Bronchus fibroblast of lung (primary cell): Measurements from ENCODE around the genes LPGAT1 and GARIN4.

- RAMPAGE, long total RNA: no peak
Measured at GRCh38 chr1:211829956-211831204, at the start of gene LPGAT1. TSS of gene LPGAT1 (minus strand) at chr1:211830763.

DNA sequence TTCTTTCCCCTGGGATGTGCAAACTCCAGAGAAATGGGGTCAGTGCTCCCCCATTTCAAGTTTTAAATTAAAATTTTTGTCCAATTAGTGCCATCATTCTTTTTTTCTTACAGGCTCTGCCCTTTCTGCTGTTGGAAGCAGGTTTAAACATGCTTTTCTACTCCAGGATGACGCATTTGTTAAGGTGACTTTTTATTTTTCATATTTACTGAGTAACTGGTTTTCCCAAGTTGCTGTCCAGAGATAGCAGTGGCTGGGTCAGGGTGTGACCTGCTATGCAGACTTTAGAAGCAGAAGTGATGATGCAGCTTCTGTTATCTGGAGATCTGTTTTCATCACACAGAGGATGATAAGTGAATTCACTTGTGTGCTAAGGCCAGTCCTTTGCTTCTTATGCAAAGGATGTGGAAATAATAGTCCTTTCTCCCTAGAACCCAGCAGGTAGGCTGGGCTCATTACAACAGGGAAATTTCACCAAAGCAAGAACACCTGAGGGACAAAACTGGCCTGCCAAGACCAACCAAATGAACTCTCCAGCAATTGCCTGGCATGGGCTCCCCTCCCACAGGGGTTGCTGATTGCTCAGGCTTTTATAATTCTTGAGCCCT lies 97.7 kb upstream of the LPGAT1 start:
- RAMPAGE, long total RNA: no peak

- RAMPAGE, long total RNA: no peak
Measured at GRCh38 chr1:211944510-211945426, 90.6 kb downstream of the INTS7 start.

- RAMPAGE, long total RNA: no peak
Measured at GRCh38 chr1:211951755-211952412, 83.5 kb downstream of the INTS7 start.

DNA sequence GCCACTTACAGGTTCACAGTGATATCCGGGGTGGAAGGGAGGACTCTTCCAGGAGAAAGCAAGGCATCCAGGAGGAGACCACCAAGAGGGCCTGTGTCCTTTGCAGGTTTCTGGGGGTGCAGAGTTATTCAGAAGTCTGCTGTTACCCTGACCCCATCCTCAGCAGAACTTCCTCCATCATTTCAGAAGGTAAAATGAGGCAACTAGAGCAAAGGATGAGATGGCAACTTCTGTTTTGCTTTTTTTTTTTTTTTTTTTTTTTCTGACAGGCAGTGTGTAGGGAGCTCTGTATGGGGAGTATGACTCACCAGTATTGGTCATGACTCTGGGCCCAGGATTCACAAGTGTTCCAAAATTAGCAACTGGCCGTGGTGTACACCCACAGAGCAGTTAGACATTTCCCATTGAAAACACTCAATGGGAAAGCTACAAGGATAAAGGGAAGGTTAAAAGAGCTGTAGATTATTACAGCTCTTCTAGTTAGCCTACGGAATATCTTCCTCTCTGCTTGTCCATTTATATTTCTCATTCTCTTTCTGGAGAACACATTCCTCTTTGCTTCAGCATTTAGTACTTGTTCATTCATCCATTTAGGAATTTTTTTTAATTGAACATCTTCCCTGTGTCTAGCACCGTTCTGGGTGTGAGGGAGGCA lies 50.6 kb upstream of the PPP2R5A start:
- RAMPAGE, long total RNA: no peak

- RAMPAGE, long total RNA: no peak
Measured at GRCh38 chr1:212413827-212414225, 860 bp downstream of the PACC1 start.

- RAMPAGE, long total RNA: no peak
Measured at GRCh38 chr1:212485874-212487125, 53.6 kb downstream of the NENF start.

DNA sequence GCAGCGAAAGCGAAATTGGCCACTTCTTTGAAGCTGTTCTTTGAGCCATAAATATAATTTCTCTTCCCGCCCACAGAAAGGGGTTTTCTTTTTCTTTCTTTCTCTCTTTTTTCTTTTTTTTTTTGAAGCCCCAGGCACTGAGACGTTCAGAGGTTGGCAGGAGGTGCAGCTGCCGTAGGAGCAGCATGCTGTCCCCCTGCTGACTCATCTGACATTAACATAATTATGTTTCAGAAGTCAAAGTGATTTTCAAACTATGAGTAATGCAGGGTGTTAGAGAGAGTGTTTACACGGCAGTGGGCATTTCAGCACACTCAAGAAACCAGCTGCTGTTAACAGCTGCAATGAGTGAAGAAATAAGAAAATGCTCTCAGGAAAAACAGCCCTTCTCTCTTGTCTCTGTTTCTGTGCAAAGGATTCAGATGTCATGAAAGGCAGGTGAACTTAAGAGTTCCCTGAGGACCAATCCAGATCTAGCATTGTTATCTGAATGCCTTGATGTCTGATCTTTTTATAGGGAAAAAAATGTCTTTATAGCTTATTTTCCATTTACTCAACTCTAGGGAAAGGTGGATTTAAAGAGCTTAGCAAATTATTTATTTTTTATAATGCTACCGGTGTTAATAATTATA lies 41.4 kb upstream of the ATF3 start:
- RAMPAGE, long total RNA: no peak

DNA sequence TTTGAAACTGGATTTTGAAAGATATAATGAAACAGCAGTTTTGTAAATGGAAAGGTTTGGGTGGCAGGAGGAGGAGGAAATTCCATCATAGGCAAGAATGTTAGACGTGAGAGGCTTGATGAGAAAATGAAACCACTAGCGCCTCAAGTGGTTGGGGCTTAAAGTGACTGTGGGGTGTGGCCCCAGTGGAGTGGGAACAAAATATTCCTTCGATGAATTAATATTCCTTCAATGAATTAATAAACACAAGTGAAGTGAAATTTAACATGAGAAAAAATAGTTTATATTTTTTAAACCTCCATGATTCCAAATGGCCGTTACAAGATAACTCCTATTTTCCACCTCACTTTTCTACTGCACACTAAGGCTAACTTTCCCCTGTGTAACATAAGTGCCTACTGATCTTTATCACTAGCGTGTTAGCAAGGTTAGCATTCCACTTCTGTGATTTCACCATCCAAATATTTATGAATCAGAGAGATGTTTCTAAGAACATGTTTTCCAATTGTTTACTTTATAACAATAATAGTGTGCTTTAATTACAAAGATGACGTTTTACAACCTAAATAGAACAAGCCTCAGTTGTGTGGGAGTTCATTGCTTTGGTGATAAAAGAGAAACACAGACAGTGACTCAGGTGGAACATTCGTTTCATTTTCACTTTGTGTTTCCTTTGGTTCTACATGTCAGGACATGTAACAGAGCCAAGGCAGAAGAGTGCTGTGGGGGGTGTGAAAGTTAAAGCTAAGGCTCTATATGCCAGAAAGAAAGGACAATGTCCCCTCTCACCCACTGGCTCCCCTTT lies 12.5 kb upstream of the ATF3 start:
- RAMPAGE, long total RNA: no peak

DNA sequence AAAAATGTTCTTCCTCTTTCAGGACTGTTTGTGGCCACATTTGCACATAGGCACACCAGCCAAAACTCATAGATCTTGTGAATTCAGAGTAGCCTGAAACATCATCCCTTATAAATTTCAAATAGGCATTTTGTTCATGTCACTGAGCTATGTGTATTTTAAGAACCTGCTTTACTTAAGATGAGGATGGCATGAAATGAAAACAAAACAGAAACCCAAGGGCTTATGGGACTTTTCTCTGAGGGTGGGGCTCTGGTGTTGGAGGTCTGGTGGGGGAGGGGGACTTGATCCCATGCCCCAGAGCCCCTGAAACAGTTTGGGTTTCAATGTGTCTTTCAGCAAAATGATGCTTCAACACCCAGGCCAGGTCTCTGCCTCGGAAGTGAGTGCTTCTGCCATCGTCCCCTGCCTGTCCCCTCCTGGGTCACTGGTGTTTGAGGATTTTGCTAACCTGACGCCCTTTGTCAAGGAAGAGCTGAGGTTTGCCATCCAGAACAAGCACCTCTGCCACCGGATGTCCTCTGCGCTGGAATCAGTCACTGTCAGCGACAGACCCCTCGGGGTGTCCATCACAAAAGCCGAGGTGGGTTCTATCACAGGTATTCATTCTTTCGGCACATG lies 6.2 kb downstream of the ATF3 start:
- RAMPAGE, long total RNA: no peak

DNA sequence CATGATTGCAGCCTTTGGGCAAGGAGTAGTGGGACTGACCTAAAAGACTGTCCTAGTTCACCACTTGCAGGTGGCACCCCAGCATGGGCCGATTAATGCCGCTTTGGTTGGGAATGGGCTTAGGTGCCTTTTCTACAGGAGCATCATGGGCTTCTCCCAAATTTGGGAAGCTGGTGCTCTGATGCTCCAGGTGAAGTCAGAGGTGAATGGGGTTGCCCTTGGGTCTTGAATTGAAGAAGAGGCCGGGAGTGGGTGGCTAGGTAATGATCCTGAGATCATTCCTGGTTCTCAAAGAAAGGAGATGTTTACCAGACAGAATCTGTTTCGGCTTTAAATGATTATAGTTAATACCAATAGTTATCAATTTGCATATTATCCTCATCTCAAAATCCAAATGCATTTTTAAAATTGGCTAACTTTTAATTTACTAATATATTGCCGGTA lies 6.8 kb upstream of the GARIN4 start:
- RAMPAGE, long total RNA: no peak

GRCh38 chr1:212624329-212624905 lies at the start of gene GARIN4:
TSS of gene GARIN4 (plus strand) at chr1:212624474.
- RAMPAGE, long total RNA: no peak

GRCh38 chr1:212667163-212668297 lies 32.1 kb downstream of the BATF3 start:
- RAMPAGE, long total RNA: no peak

GRCh38 chr1:212951323-212951527 lies 884 bp downstream of the VASH2 start:
- RAMPAGE, long total RNA: no peak

DNA sequence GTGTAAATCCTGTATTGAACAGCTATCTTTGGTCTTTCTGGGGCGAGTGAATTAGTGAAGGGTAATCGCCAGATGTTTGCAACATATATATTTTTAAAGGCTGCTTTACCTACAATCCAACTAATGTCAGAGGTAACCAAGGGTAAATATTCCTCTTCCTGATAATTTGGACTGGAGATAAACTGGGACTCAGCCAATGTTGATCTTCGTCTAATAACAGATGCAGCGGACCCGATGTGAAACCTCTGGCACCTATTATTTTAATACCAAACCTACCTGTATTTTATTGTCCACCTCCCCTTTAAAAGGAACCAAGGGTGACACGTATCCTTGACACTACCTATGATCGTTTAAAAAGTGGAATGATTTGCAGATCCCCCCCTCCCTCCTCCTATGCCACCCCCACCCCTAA lies 741 bp upstream of the PROX1 start:
- RAMPAGE, long total RNA: no peak

DNA sequence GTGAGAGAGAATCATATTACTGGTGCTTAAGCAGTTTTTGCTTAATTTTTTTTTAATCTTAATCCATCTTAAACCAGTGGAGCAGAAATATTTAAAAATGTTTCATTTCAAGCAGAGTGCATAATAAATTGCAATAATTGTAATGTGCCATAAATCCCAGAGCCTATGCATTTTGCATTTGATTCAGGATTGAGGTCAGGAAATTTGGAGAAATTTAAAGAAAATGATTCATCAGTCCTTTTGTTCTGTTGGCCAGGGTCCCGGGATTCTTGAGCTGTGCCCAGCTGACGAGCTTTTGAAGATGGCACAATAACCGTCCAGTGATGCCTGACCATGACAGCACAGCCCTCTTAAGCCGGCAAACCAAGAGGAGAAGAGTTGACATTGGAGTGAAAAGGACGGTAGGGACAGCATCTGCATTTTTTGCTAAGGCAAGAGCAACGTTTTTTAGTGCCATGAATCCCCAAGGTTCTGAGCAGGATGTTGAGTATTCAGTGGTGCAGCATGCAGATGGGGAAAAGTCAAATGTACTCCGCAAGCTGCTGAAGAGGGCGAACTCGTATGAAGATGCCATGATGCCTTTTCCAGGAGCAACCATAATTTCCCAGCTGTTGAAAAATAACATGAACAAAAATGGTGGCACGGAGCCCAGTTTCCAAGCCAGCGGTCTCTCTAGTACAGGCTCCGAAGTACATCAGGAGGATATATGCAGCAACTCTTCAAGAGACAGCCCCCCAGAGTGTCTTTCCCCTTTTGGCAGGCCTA lies 8.6 kb downstream of the PROX1 start:
- RAMPAGE, long total RNA: no peak

DNA sequence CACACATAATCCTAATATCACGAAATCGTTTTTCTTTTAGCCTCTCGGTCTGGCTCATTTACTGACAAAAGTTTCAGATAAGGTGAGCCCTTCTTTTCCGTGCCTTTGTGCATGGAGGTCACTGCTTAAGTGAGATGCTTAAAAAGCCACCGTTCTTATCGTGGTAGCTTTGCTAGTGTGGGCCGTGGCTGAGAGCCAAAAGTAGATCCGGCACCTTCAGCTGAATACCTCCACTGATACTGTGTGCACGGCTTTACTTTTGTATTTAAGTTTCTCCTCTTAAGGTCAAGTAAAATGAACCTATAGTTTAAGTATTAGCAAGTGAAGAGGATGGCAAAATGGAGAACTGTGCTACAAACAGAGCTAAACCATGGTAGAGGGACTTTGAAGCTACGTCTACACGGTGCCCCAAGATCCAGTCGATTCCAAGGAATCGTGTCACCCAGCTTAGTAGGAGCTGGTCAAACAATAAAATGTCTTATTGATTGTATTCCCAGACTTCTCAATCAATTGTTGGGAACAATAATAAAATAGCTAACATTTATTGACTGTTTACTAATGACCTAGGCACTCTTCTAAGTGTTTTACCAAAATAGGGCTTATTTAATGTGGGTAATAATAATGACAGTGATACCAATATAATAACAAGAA lies 26.4 kb downstream of the PROX1 start:
- RAMPAGE, long total RNA: no peak

GRCh38 chr1:214362336-214362705 lies 81.4 kb downstream of the SMYD2 start:
- RAMPAGE, long total RNA: no peak

GRCh38 chr1:214445415-214446385 lies 105.7 kb downstream of the PTPN14 start:
- RAMPAGE, long total RNA: no peak

- RAMPAGE, long total RNA: no peak
Measured at GRCh38 chr1:214517017-214517847, 34.2 kb downstream of the PTPN14 start.